LHCN-M2 (cell line): ENCODE results near the genes TNFSF18, DARS2 and SERPINC1.

DNA sequence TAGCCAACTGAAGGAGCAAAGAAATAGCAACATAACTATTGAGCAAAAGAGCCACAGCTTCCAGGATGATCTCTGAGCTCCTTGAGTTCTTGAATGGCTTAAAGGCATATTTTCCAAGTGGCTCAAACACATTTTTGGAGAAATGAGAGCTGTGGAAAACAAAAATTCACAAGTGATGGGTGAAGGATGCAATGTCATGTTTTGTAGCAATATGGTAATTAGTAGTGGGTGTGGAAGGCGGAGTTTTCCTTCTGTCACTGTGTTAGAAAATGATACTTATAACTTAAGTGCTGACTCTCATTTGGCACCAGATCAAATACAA lies at the start of gene TNFSF18:
TSS of gene TNFSF18 (minus strand) at position 177 of the 322 bp plus-strand sequence.
- RAMPAGE, long total RNA = no peak

- RAMPAGE, long total RNA = no peak
These were observed 8.2 kb downstream of the PRDX6 start for GRCh38 chr1:173485266-173485737.

- RAMPAGE, long total RNA = no peak
These were observed 5.3 kb downstream of the KLHL20 start for GRCh38 chr1:173719801-173720738.

DNA sequence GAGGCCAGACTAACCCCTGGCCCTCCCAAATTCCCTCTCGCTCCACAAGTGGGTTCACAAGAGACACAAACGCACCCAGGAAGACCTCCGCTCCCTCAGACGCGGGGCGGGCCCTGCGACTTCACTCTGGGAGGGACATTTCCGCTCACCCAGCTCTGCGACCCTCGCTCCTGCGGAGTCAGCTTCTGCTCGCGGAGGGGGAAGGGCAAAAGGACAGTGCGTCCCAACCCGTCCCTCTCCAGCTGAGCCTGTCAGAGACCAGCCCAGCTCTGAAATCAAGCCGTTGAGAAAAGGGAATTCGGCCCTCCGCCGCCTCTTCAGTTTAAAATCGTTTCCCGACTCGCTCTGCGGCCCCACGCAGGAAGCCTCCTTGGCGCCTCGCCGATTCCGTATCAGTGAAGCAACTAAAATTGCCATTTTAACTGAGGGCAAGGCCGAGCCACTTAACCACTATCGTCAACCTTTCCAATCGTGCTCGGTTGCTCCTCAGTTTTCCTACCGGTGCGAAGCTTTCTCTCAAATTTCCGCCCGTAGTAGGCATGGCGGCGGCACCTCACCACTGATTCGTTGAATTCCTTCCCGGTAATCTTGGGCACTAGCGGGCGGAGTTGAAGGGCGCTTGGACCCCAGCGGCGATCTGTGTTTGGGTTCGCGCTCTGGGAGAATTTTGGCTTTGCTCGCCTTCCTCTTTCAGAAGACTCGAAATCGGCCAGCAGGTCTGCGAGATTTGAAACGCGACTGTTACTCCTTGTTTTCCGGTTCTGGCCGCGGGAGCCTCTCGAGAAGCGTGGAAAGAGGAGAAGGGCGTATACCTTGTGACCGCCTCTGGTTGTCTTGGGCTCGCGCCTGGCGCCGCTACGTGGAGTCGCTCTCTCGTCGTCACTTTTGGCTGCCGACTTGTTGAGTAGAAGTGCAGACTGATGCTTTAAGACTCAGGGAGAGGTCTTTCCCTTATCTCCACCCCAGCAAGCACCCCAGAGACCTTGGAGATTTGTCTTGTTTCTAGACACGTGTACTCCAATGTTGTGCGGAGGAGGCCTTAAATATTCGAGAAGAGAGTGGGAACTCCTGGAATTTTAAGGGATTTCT lies at the start of gene DARS2:
TSS of gene DARS2 (plus strand) at position 611 of the 1,089 bp plus-strand sequence.
- RAMPAGE, long total RNA = start-site peak on the minus strand centred at position 111 of the sequence, 88 bp wide, 24 reads; start-site peak on the minus strand centred at position 270 of the sequence, 52 bp wide, 24 reads

- RAMPAGE, long total RNA = no peak
These were observed 10.8 kb upstream of the ZBTB37 start for GRCh38 chr1:173856942-173858153.

- RAMPAGE, long total RNA = no peak
These were observed 4.4 kb upstream of the ZBTB37 start for GRCh38 chr1:173863833-173864101.

- RAMPAGE, long total RNA = no peak
These were observed at the start of gene SERPINC1 for GRCh38 chr1:173917178-173917585. Gene SERPINC1, minus strand, starts transcription at chr1:173917327.

GRCh38 chr1:173925895-173926234 lies 8.7 kb upstream of the SERPINC1 start:
- RAMPAGE, long total RNA = no peak

- RAMPAGE, long total RNA = no peak
These were observed 31.2 kb downstream of the RABGAP1L start for GRCh38 chr1:174190608-174190873.

GRCh38 chr1:174400370-174401007 lies 47.3 kb upstream of the GPR52 start:
- RAMPAGE, long total RNA = no peak

DNA sequence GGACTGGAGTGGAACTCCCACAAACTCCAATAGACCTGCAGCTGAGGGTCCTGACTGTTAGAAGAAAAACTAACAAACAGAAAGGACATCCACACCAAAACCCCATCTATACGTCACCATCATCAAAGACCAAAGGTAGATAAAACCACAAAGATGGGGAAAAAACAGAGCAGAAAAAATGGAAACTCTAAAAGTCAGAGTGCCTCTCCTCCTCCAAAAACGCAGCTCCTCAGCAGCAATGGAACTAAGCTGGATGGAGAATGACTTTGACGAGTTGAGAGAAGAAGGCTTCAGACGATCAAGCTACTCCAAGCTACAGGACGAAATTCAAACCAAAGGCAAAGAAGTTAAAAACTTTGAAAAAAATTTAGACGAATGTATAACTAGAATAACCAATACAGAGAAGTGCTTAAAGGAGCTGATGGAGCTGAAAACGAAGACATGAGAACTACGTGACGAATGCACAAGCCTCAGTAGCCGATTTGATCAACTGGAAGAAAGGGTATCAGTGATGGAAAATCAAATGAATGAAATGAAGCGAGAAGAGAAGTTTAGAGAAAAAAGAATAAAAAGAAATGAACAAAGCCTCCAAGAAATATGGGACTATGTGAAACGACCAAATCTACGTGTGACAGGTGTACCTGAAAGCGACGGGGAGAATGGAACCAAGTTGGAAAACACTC lies 170.9 kb downstream of the GPR52 start:
- RAMPAGE, long total RNA = no peak

GRCh38 chr1:174820192-174820683 lies 179.5 kb upstream of the CACYBP start:
- RAMPAGE, long total RNA = no peak

DNA sequence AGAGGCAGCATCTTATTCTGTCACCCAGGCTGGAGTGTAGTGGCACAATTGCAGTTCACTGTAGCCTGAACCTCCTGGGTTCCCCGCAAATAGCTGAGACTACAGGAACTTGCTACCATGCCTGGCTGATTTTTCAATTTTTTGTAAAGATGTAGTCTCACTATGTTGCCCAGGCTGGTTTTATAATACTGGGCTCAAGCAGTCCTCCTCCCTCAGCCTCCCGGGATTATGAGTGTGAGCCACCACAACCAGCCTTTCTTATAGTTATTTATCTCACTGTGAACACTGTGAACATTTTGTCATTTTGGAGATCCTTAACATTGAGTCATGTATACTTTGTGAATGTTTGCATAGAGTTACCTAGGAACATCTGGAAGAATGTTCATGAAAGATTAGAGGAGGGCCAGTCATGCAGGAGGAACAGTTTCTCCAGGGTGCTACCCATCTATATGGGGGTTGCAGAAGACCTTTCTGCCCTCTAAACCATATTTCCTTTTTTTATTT lies 127.1 kb upstream of the CACYBP start:
- RAMPAGE, long total RNA = no peak

- RAMPAGE, long total RNA = no peak
These were observed 124.4 kb upstream of the CACYBP start for GRCh38 chr1:174875203-174875803.

- RAMPAGE, long total RNA = no peak
These were observed 10.2 kb upstream of the CACYBP start for GRCh38 chr1:174989321-174990198.

GRCh38 chr1:175191402-175192586 lies 782 bp downstream of the KIAA0040 start:
- RAMPAGE, long total RNA = no peak

DNA sequence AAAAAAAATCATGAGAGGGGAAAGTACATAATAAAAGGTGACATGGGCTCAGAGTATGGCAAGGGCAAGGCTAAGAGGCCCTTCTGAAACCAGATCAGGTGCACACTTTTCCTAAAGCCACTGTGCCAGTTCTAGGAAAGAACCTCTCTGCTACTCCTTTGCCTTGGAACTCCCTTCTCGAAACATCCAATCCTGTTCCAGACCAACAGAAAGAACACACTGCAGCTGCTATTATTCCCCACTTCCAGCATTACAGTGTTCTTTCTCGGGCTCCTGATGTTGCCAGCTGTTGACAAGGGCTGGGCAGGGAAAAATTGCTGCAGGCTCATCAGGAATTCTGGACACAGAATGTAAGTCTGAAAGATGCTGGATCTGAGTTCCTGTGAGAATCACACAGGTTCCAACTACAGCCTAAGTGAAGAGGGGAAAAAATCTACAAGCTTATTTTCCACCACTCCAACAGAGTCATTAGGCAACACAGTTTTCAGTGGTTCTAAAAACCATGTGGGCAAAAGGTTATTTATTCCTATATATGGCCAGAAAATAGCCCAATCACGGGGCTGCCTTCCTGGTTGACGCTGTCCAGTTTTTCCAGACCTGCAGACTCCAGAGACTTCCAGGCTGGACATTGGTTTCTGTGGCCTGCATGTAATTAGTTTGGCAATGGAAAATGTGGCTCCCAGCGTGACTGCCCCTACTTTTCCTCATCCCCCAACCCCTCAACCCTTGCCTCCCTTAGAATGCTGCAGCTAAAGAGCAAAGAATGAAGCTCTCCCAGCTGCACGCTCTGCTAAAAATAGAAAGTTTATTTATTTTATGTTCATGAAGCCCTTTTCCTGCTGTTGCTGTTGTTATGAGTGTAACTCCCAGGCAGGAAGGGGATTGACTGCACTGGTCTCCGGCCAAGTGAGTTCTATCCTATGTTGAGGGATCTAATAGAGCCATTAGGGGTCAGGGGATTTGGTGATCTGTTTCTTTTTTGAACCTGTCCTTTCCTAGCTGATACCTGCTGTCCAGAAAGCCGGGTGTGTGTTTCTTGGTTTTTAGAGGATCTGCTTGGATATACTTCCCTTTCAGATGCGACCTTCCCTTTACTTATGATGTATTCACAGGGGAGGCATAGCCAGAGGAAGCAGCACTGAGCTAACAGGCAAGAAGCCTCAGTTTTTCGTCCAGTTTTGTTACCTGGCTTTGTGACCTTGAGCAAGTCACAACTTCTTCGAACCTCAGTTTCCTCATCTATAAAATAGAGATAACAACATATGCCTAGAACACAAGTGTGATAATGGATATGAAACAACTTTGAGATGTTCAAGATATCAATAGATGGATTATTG lies 8.4 kb upstream of the KIAA0040 start:
- RAMPAGE, long total RNA = no peak

- RAMPAGE, long total RNA = no peak
These were observed 29.2 kb upstream of the KIAA0040 start for GRCh38 chr1:175221790-175222224.

DNA sequence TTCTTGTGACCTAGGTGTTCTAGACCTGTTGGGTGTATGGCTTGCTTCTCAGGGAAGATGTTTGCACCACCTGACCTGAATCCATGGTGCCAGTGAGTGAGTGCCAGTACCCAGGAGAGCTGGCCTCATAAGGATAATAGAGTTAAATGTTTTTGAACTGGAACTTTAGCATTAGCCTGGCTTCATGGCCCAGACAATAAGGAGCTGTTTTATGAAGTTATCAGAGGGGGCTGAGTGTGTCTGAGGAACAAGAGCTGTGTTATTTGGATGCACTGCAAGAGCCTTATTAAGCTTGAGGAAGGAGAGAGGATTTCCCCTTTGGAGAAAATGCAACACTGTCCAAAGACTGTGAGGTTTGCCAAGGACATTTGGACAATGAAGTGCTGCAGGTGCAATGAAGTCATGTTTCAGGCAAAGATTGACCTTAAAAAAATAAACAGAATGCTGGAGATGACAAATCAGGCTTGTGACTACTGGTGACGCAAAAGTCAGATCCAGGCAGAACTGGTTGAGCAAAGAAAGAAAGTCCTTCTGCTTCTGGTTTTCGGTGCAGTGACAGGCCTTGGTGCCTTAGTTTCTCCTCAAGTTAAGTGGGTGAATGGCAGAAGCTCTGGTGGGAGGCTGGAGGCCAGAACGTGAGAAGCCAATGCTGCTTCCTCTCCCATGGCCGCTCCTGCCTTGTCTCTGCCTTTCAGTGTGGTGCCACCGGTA lies 125.2 kb upstream of the KIAA0040 start:
- RAMPAGE, long total RNA = no peak

DNA sequence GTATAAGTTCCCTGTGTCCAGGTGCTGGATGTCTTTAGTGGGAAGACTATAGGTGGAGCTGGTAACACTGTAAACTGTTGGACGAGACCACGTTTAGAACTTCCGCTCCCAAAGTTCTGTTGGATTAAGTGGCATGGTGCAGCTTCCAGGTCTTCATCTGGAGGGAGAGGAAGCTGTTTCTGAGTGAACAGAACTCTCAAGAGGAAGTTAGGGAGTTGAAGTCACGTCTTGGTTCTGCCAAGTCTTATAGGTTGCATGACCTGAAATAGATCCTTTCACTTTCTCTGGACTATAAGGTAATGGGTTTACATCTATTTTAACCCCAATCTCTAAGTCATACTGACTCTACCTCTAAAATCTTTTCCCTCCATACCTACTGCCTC lies 97.4 kb upstream of the TNR start:
- RAMPAGE, long total RNA = no peak